GM12892 (cell line): ENCODE measurements around a stretch of chr3.

GRCh38 chr3:23379429-23380095, 176.4 kb downstream of the UBE2E2 start:
- RRBS = no CpG with 5 or more reads among the region's 5 CpGs

DNA sequence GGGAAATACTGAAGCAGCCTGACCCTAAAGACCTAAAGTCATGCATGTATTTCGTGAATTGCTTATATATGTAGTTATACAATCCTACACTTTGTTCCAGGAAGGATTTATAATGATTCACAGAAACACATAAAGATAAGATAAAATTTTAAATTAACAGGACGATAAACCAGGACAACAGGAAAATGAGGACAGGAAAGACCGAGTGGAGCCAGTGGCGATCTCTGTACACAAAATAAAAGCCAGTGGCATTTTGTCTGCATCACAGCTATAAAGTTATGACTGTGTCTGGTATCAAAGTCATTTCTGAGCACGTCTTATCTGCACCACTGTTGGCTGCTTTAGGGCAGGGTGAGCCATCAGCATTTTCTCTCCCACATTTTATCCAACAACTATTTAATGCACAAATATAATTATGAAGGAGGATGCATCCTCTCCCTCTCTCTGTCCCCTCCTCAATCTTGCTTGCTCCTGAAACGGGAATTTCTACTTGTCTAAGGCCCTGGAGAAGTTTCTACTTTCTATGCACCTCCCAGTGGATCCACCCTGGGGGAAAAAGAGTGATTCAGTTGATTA, 159.5 kb upstream of the UBE2E1 start:
- RRBS = no CpG with 5 or more reads among the region's 6 CpGs

- RRBS = no CpG with 5 or more reads among the region's 8 CpGs
Observed at GRCh38 chr3:23659256-23659619, 146.5 kb upstream of the UBE2E1 start.

DNA sequence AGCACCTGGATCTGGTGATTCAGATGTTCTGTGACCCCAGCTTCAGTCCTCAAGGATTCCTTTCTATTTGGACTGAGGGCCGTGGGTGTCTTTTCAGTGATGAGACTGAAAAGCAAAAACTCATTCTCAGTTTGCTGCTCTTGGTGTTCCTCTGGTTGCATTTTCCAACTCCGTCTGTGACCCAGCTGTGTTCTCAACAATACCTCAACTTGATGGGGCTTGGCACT, 142.6 kb upstream of the UBE2E1 start:
- RRBS = no CpG with 5 or more reads among the region's 2 CpGs

- RRBS = no CpG with 5 or more reads among the region's 3 CpGs
Observed at GRCh38 chr3:23740296-23741004, 65.3 kb upstream of the UBE2E1 start.

DNA sequence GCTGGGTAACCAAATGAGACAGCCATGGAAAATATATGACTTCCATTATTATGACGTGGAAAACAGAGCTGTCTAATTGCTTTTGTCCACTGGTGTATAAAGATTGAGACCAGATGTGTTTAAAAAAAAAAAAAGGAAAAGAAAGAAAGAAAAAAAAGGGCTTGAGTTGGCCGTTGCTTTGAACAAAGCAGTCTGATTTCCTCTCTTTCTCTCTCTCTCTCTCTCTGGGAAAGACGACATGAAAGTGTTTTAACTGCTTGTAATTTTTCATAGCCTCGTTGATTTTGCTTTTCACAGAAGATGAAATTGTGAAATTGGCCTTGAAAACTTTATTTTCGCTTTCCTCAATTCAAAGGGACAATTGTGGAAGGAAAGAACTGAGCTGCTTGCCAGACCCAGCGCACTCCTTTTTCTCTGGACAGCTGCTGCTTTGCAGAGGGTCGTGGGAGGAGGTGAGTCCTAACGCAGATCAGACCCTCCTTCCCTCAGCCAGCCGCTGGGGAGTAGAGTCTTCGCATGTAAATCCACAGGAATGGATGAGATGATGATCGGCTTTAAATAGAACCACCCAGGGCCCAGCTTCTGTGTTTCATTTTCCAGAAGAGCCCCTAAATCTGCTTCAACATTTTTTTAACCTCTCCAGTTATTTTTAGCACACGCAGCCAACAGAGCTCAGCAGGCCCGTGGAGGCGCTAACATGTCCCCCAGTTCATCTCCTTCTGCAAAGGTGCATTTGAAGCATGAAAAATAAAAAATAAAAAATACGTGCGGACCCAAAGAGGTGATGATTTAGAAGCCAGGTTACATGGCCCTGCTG, 42.8 kb upstream of the UBE2E1 start:
- RRBS = no CpG with 5 or more reads among the region's 16 CpGs

GRCh38 chr3:23820638-23821578, 15.2 kb downstream of the UBE2E1 start:
- RRBS = no CpG with 5 or more reads among the region's 5 CpGs

DNA sequence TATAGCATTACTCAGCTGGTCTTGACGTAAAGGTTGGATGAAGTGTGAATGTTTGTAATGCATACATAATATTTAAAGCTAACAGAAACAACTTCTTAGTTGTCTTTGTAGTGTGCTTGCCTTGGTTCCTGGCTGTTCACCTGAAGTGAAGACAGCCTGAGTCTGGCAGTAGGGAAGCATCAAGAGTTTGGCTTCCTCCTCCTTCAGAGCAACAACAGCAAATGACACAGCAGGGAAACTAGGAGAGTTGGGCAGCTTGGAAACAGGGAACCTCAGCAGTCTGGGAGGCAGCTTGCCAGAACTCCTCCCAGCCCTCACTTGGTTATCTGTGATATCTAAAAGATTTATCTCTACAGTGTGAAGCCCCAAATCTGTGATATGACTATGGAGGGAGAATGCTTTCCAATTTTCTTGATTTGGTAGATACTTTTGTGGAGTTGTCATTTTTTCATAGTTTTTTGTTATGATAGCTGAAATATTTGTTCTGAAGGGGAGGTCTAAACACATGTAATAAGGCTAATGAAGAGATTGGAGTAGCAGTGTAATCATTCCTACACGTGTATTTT, 20.6 kb downstream of the UBE2E1 start:
- RRBS = no CpG with 5 or more reads among the region's 2 CpGs

DNA sequence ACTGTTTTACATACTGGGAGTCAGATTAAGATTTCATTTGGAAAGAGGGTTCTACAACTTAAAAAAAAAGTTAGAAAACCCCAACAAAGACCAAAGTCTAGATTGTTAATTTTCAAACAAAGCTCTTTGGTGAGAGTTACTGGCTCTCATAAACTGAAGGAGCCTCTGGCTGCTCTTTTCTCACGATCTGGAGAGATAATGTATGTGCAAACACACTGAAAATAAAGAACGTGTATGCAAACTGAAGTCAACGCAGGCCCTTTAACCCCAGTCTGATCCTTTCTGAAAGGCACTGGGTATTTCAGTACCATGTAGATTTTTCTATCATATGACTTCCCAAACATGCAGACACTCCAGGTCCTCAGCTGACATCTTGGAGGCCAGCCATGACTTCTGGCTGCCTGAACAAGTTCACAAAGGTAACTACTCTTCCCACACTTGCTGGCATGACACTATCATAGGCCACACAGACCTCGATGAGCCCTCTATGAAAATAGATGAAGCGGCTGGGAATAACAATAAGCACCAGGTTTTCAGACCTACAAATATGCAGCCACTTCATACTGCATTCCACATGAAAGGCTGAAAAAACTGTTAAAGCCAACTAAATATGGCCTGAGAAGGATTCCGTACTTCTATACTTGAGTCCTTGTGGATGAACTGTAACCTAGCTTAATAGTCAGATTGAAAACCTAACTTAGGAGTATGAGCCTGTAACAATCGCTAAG, 121.4 kb downstream of the THRB start:
- RRBS = no CpG with 5 or more reads among the region's 7 CpGs

GRCh38 chr3:24494193-24494559, 474 bp downstream of the THRB start:
- RRBS = 0% methylated on average over 3 of the region's 25 CpGs

DNA sequence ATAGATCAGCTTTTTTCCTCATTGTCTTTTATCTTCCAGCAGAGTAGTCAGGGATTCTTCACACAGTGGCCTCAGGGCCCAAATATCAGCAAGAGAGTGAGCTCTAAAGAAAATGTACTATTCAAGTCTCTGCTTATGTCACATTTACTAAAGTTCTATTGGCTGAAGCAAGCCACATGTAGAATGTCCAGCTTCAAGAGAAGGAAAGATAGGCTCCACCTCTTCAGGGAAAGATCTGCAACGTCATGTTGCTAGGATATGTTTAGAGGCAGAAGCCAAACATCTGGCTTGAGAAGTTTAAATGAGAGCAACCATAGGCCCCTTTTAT, 11.0 kb upstream of the THRB start:
- RRBS = no CpG with 5 or more reads among the region's 1 CpG

DNA sequence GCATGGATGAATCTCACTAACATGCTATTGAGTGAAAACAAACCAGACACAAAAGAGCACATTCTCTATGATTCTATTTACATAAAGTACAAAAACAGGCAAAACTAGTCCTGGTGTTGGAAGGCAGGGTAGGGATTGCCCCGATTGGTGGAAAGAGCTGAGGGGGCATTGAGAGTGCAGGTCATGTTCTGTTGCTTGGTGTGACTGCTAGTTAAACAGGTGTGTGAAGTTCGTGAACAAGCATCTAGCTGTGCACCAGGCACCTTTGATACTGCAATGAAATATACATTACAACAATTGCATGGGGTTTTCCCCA, 26.3 kb upstream of the THRB start:
- RRBS = no CpG with 5 or more reads among the region's 2 CpGs

DNA sequence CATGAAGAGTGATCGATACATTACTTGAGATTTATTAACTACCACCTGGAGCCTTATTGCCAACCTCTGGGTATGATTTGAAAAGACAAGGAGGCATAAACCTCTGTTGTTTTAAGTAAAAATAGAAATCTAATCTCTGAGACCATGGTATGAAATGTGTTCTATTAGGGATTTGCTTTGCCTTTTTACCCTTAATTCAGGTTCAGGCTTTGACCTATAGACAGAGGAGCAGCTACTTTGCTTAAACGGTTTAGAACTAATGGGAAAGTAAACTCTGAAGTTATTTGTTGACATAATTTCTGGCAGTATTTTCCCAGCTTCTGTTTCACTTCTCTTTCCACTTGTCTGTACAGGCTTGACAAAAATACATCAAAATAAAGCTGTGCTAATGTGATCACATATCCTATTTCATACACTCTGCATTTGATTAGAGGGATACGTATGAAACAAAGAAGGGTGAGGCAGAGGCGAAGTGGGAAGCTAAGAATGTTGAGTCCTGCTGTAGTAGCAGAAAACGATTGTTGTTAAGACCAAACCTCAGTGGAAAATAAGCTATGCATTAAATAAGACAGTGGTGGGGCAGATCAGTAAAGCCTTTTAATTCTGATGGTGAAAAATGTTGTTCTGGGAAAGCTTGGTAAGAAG, 389.2 kb upstream of the RARB start:
- RRBS = no CpG with 5 or more reads among the region's 5 CpGs

- RRBS = no CpG with 5 or more reads among the region's 5 CpGs
Observed at GRCh38 chr3:25424489-25425066, 3.5 kb upstream of the RARB start.

DNA sequence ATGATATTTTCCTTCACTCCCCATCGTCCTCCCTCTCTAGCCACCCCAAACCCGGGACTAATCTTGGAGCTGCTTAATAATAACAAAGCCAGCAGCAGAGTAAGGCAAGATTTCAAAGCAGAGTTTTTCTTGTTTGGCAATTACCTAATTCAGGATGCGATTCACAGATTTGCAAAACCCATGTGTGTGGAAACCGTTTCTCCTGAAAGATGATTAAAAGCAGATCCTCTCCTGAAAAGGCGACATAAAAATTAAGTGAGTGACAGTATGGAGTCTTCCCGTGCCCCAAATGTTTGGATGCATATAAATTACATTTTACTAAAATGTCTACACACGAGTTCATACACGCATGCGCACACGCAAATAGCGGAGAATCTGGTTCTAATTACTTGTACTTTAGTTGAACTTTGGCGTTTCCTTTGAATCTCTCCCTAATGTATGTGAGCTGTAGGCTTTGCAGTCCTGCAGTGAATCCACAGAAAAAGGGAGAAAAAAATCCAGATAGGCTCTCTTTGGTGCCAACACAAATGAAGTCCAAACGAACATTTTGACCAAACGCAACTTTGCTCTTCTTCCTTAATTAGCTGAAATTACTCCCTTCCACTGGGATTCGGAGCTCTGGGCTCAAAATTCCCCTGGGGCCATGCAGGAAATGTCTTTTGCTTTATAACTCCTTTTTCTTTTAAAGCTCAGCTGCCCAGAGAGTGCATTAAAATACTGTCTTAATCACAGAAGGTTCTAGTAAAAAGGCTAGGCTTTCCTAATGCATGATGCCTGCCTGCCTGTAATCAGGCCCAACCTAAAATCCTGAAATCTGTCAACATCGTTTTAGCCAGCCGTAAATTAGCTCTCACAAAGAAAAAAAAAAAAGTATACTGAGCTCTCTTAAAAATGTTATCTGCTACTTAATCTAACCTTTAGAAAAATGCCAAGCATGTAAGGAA, 26.0 kb downstream of the RARB start:
- RRBS = no CpG with 5 or more reads among the region's 17 CpGs

DNA sequence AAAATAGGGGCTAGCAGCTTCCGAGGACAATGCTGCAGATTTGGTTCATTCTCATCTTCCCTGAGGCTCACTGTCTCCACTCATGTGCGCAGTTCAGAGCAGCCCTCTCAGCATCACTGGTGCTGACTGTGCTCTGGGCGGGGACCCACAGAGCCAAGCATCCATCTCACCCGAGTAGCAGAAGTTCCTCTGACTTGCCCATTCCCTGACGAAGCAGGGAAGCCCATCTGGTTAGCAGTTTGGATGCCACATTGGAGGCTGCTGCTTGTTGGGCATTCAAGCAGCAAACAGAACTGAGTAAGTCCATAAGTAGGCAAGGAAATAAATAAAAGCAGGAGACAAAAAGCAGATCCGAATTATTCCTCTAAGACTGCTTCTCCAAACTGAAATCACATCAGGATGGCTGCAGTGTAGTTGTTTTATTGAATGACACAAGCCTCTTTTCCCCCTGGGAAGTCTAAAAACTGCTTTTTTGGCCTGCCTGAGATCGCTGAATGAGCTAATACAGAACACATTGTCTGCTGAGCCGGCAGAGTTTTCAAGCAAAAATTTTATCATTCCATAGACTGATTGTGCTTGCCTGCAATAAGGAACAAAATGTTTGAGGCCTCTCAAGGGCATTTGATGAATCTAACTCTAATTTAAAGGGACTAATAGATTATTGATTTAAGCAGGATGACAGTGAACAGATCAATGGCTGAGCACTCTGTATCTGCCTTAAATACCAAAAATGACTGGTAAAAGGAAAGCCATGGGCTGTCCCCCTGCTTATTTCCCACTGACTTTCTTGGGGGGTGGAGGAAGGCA, 27.7 kb downstream of the RARB start:
- RRBS = no CpG with 5 or more reads among the region's 8 CpGs

DNA sequence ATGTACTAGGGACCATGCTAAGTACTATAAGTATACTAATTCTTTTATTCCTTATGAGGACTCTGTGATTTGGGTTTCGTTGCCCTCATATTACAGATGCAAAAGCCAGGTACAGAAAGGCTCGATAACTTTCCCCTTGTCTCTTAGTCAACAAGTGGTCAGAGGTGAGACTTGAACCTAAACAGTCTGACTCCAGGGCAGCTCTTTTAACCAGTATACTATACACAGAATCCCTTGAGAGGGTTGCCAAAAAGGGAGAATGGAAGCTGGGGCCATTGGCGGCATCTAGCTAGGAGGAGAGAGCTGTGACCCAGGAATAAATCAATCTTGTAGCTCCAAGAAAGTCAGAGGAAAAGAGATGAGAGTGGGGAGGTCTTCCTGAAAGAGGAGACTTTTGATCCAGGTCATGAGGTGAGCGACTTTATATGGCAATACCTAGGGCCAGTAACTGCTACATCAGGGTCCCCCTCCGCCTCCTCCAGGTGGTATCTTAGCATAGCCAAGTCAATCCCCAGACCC, 92.3 kb downstream of the TOP2B start:
- RRBS = no CpG with 5 or more reads among the region's 5 CpGs

- RRBS = no CpG with 5 or more reads among the region's 5 CpGs
Observed at GRCh38 chr3:25592143-25592986, 72.3 kb downstream of the TOP2B start.

DNA sequence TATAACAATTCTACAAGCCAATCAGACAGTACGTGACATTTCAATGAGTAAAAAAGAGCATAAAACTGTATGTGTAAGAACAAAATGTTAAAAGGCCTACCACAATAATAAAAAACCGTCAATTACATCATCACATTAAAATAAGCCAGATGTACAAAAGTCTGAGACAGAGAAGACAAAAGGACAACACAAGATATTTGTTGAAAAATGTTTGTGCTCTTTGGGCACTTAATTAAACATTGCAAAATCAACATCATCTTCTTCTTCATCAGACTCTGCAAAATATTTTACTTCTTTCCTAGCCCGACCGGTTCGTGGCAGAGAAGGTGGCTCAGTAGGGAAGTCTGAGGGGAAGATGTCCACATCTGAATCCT, 66.6 kb downstream of the TOP2B start:
- RRBS = no CpG with 5 or more reads among the region's 5 CpGs